GM23338 (cell line): Measurements from ENCODE around the genes NPIPB5, HS3ST2, SCNN1G, EARS2 and PRKCB.

DNA sequence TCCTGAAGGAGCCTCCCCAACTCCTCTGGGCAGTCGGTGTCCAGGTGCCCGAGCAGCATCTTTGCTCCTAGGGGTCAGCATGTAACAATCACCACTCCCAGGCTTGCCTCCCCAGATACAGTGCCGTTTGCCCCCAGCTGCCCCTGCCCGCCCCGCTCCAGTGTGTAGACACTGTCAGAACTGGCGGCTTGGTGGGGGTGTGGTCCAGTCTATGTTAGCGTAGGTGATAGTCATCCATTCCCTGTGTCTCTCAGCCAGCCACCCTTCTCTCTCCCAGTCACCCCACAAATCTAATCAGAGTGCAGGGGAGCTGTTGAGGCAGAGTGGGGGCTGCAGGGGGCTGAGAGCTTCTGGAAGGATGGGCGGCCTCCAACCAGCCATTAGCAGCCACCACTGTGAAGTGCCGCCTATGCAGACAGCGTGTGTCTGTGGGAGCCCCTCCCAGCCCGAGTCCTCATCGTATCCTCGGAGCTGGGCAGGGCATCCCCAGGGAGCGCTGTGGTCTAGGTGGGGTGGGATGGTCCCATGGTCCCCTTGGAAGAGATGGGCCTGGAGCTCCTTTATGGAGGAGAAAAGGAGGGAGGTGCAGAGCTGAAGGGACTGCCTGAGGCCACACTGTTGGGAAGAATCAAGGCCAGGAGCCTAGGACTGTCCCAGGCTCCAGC lies 26.5 kb downstream of the POLR3E start:
- PRO-cap, result no peak
- RAMPAGE, long total RNA, result no peak

- PRO-cap, result no peak
- RAMPAGE, long total RNA, result no peak
Measured at GRCh38 chr16:22324300-22325086, 27.3 kb downstream of the POLR3E start.

DNA sequence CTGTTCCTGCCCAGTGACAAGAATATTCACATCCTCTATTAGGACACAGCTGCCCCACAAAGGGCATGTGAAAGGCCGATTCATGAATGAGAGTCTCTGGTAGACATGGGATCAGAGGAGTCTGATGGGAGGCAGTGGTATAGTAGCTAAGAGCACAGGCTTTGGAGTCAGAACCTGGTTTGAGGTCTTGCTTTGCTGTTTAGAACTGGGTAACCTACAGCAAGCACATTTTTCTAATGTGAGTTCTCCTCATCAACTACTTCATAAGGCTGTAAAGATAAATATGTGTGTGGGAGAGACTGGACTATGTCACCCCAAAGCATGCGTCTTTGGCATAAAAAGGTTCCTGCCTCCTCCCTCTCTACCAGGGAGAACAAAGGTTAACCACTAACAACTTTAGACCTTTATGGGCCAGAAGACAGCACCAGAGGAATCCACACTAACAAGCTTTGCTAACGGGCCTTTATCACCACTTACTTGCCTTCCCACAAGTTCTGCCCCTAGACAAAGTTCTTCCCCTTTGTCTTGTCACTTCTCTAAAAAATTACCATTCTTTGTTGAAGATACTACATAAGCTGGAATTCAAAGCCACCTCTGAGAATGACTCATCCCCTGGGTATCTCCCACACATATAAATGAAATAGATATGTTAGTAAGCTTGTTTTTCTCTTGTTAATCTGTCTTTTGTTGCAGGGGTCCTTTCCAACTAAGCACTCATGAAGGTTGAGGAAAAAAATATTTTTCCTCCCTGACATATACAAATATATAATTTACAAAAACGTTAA lies 21.0 kb downstream of the CDR2 start:
- PRO-cap, result no peak
- RAMPAGE, long total RNA, result no peak

DNA sequence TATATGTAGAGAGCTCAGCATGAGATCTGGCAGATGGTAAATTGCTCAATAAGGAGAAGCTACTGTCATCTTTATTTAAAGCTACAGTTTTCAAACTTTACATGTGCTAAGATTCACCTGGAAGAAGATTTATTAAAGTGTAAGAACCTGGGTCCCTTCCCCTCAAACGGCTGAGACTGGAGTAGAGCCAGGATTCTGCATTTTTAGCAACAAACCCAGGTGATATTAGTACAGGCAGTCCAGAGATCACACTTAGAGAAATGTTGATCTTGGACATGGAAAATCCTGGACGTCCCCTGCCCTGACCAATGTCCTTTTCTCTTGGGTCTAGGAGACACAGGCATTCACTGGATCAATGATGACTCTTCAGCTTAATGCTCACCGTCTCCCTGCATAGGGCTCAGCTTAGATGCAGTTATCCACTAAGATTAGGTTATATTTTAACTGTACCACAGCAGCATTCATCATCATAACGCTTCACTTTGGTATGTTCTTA lies 20.4 kb downstream of the CDR2 start:
- PRO-cap, result no peak
- RAMPAGE, long total RNA, result no peak

GRCh38 chr16:22368219-22369015 lies 6.0 kb downstream of the CDR2 start:
- PRO-cap, result no peak
- RAMPAGE, long total RNA, result no peak

DNA sequence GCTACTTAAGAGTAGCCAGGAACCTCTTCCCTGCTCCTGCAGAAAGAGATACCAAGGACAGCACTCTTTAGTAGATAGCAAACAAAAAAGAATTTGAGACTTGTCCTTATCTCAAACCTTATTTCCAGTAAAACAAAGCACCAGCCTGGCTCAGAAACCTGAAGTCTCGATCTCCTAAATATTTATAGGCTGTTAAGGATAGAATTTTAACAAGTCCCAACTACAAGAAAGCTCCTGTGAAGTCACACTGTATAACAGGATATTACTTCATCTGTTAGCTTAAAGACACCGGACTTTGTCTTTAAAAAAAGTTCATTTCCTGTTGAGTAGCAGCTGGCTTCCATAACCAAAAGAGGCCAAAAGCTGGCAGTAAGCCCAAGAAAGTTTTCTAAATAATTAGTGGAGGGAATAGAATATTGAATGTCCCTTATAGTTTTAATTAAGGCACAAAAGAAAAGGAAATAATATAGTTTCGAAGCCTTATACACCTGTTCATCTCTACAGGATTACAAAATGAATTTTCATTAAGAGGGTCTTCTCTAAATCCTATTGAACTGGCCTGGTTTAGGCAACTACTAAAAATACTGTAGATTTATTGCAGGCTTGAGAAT lies 4.9 kb downstream of the CDR2 start:
- PRO-cap, result no peak
- RAMPAGE, long total RNA, result no peak

- PRO-cap, result no peak
- RAMPAGE, long total RNA, result no peak
Measured at GRCh38 chr16:22510667-22510967, at the start of gene NPIPB5. NPIPB5 (plus strand) TSS chr16:22510891.

DNA sequence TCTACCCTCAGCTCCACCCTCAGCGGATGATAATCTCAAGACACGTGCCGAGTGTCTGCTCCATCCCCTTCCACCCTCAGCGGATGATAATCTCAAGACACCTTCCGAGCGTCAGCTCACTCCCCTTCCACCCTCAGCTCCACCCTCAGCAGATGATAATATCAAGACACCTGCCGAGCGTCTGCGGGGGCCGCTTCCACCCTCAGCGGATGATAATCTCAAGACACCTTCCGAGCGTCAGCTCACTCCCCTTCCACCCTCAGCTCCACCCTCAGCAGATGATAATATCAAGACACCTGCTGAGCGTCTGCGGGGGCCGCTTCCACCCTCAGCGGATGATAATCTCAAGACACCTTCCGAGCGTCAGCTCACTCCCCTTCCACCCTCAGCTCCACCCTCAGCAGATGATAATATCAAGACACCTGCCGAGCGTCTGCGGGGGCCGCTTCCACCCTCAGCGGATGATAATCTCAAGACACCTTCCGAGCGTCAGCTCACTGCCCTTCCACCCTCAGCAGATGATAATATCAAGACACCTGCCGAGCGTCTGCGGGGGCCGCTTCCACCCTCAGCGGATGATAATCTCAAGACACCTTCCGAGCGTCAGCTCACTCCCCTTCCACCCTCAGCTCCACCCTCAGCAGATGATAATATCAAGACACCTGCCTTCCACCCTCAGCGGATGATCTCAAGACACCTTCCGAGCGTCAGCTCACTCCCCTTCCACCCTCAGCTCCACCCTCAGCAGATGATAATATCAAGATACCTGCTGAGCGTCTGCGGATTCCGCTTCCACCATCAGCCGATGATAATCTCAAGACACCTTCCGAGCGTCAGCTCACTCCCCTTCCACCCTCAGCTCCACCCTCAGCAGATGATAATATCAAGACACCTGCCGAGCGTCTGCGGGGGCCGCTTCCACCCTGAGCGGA lies 23.6 kb downstream of the NPIPB5 start:
- PRO-cap, result no peak
- RAMPAGE, long total RNA, result no peak

DNA sequence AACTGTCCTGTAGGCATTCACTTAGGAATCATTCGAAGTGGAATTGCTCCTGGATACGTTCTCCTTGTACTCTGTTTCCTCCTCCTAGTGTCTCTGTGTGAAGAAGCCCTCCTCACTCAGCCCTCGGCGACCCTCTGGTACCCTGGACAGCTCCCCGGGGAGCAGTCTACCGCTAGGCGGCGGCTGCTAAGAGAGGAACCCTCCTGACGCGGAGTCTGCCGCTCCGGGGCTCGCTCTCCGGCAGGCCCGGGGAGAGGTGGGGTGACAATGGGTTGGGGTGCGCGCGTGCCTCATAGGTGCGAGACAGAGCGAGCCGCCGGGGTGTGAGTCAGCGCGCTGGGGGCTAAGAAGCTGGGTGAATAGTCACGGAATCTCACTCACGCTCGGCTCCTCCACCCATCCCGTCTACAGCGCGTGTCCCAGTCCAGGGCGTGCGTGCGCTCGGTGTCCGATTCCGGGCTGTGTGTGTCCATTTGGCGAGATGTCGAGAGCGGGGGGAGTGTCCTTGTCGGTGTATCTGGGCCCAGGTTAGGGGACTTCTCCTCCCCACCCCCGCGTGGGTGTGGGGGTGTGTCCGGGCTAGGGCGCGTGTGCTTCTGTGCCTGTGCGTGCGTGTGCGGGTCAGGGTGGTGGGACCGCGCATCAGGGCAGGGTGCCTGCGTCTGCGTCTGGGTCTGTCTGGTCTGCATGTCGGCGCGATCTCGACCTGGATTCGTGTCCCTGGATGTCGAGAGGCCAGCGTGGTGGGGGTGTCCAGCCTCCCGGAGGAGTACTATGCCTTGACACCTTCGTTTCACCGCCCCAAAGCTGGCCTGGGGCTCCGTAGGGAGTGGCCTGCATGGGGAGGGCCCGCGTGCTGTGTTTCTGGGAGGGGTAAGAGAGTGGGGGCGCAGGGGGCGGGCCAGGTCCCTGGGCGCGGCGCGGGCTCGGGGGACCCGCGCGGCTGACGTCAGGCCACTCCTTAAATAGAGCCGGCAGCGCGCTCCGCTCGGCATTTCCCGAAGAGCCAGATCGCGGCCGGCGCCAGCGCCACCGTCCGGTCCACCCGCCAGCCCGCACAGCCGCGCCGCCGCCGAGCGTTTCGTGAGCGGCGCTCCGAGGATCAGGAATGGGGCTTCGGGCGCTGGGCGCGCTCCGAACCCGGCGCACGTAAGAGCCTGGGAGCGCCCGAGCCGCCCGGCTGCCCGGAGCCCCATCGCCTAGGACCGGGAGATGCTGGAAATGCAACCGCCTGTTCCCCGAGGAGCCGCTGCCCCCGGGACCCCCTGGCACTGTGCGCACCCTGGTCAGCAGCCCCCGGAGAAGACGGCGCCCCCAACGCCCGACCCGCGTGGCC lies at the start of gene HS3ST2:
TSS of gene HS3ST2 (plus strand) at position 991 of the 1,336 bp plus-strand sequence.
- PRO-cap, result unidirectional peak, plus-strand start at position 293 of the sequence; bidirectional peak, plus-strand start at position 995 of the sequence, minus-strand start at position 692 of the sequence
- RAMPAGE, long total RNA, result no peak

GRCh38 chr16:23068591-23069020 lies 80.6 kb downstream of the USP31 start:
- PRO-cap, result no peak
- RAMPAGE, long total RNA, result no peak

GRCh38 chr16:23119507-23120077 lies 29.7 kb downstream of the USP31 start:
- PRO-cap, result no peak
- RAMPAGE, long total RNA, result no peak

DNA sequence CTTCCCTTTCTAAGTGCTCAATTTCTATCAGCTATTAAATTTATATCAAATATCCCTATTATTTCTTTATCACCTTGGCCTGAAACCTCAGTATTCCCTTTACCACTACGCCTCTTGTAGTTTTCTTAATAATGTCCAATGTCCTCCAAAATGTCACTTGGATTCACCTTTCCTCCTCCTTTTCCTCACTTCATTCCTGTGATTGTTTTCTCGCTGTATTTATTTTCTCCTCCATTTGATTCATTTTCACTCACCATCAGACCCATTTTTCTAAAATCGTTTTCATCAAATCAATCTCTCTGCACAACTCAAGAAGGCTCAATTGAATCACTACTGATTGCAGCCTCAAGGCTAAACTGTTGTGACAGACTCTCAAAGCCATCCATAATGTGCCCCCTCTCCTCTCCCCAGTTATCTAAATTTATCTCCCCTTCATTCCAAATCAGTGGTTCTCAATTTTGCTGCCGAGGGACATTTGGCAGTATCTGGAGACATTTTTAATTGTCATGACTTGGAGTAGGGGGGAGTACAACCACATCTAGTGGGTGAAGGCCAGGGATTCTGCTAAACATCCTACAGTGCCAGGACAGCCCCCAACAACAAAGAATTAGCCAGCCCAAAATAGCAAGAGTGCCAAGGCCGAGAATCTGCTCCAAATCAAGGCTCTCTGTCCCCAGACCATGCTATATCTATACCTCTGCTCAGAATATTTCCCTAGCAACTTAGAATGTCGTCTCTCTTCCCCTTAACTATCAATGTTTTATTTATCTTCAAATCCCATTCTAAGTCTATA lies 9.2 kb downstream of the USP31 start:
- PRO-cap, result no peak
- RAMPAGE, long total RNA, result no peak

- PRO-cap, result unidirectional peak, plus-strand start at chr16:23182717; unidirectional peak, plus-strand start at chr16:23182746
- RAMPAGE, long total RNA, result no peak
Measured at GRCh38 chr16:23182518-23183000, at the start of gene SCNN1G. SCNN1G (plus strand) TSS chr16:23182745.

DNA sequence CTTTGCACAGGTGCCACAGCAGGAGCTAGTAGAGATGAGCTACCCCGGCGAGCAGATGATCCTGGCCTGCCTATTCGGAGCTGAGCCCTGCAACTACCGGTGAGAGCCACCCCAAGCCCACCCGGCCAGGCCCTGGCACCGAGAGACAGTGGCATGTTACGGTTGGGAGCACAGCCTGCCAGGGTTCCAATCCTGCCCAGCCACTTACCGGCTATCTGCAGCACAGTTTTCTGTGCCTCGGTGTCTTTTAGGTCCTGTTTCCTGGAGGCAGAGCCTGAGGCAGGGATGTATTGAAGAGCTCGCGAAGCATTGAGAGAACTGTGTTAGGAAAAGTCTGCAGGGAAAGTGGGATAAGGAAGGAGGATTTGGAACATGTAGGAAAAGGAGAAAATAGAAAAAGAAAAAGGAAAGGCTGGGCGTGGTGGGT lies 53.3 kb downstream of the SCNN1B start:
- PRO-cap, result no peak
- RAMPAGE, long total RNA, result no peak

DNA sequence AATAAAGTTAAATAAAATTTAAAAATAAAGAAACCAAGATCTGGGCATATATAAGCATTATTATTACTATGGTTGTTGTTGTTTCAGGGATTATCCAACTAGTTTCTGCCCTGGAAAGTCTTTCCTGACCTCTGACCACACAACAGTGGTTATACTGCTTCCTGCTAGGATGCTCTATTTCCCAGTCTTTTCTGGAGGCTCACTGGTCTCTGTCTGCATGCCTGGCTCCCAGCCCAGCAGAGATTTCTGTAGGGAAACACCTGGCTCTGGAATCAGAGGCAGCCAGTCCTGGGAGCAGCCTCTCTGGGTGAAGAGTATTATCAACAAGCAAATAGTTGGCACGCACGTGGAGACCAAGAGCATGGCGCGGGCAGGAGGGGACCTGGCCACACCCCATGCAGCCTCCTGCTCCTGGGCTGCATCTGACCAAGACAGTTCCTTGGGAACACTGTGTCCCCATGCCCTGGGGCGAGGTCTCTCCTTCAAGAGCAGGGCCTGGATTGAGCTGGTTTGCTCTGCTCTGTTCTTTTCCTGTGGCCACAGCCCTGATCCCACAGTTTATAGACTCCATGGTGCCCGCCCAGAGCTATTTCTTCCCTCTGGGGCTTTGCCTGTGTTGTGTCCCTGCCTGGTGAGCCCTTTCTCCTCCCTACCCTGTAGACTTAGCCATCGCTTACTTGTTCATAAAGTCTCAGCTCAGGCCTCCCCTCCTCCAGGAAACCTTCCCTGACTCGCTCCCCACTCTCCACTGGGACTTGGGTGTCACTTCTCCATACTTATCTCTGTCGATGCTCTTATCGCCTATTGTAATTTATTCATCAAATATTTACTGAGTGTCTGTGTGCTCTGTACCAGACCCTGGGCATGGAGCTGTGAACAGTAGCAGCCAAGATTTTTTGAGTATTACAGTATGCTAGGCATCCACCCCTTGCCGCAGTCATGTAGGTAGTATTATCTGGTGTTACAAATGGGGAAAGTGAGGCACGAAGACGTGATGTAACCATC lies 60.5 kb downstream of the SCNN1B start:
- PRO-cap, result no peak
- RAMPAGE, long total RNA, result no peak

DNA sequence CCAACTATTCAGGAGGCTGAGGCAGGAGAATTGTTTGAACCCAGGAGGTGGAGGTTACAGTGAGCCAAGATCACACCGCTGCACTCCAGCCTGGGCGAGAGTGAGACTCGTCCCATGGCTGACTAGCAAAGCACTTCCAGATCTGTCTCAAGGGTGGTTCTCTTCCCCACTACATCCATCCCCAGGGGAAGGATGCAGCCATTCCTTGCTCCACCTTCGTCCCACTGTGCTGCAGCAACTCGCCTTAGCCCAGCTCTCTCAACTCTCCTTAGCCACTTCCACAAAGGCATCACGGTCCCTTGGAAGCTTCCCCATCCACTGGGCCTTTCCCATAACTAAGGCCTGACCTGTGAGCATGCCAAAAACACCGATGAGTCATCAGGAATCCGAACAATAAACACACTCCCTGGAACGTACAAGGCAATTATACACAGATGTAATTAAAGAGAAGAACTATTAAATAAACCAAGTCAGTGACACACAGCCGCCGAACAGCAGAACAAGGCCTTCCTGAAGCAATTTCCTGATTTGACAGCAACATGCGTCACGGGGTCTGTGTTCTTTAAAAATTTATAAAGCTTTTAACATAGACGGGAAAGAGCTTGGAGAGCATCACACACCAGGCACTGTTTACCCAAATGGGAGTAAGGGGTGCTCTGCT lies 29.6 kb downstream of the COG7 start:
- PRO-cap, result no peak
- RAMPAGE, long total RNA, result no peak

DNA sequence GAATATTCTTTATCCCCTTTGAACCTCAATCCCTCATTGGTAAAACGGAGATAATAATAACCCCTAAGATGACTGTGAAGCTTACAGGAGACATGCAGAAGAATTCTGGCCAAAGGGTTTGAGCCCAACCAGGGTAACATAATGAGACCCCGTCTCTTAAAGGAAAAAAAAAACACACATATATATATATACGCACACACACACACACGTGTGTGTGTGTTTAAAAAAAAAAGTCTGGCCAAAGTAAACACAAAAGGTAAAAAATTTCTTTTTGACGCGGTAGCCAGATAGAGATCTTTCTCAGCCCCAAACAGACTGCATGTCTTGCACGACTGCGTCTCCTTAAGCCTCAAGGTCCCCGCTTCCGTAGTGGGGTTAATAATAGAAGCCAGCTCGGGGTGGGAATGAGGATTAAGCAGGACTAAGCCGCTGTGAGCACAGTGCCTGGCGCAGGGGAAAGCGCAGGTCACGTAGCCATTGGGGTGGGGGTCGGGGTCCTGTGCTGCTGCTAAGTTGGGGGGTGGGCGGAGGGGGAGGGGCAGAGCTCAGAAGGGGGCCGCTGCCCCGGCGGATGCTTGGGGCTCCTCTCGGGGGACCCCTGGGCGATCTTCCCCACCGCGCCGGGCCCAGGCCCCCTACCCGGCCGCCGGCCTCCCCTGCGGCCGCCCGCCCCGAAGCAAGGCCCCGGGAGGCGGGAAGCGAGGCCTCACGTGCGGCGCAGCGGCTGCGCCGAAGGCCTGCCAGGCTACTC lies 551 bp downstream of the GGA2 start:
- PRO-cap, result bidirectional peak, plus-strand start at position 438 of the sequence, minus-strand start at position 351 of the sequence
- RAMPAGE, long total RNA, result no peak

- PRO-cap, result no peak
- RAMPAGE, long total RNA, result no peak
Measured at GRCh38 chr16:23514833-23515253, 4.5 kb upstream of the GGA2 start.

- PRO-cap, result bidirectional peak, plus-strand start at chr16:23557133, minus-strand start at chr16:23557345; bidirectional peak, plus-strand start at chr16:23557736, minus-strand start at chr16:23557656
- RAMPAGE, long total RNA, result start-site peak on the minus strand at chr16:23557341-23557358, 247 and 127 reads in 2 replicates
Measured at GRCh38 chr16:23556882-23557911, at the start of gene EARS2. EARS2 (minus strand) TSS chr16:23557350.

GRCh38 chr16:23835297-23836402 lies at the start of gene PRKCB:
PRKCB (plus strand) TSS chr16:23835983.
- PRO-cap, result bidirectional peak, plus-strand start at chr16:23835632, minus-strand start at chr16:23835495; bidirectional peak, plus-strand start at chr16:23835964, minus-strand start at chr16:23835838
- RAMPAGE, long total RNA, result no peak